ENCODE results near the genes GPR37L1 and KDM5B.

GRCh38 chr1:201649646-201650787 lies 111.1 kb downstream of the NAV1 start:
- PRO-cap, result no peak

DNA sequence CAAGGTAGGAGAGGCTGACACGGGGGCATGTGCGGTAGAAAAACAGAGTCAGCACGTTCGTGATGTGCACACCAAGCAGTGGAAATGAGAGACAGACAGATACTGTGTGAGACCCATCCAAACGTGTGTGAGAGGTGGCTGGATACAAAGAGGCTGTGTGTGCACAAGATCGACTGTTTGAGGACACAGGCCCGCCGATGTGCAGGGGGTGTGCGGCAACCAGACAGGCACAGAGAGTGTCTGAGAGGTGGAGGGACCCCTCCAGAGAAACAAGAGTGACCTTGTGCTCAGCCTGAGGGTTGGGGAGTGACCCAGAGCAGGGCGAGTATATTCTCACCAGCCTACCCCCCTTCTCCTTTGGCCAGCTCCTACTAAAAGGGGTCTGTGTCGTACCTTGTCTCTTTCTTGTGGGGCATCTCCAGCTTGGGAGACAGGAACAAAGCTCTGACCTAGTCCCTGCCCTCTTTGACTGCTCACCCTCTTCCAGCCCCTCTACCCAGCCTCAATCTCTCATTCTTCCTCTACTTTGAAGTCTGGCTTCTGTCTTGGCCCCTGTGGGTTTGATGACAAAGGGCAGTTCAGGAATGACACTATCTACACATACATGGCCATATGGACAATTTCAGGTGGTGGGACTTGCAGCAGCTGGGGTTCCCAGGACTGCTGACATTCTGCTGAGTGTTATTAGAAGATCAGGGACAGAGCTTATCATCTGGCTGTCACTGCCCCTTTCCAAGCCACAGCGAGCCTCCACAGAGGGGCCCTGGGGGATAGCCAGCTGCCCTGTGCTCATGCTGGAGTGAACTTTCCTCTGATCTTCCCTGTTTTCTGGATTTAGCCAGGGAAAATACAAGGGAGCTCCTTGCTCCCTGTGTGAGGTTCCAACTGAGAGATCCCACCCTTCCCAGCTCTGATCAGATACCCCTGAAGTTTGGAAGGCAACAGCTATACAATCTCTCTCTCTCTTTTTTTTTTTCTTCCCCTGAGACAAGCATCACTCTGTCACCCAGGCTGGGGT lies 97.5 kb upstream of the IPO9 start:
- PRO-cap, result no peak

DNA sequence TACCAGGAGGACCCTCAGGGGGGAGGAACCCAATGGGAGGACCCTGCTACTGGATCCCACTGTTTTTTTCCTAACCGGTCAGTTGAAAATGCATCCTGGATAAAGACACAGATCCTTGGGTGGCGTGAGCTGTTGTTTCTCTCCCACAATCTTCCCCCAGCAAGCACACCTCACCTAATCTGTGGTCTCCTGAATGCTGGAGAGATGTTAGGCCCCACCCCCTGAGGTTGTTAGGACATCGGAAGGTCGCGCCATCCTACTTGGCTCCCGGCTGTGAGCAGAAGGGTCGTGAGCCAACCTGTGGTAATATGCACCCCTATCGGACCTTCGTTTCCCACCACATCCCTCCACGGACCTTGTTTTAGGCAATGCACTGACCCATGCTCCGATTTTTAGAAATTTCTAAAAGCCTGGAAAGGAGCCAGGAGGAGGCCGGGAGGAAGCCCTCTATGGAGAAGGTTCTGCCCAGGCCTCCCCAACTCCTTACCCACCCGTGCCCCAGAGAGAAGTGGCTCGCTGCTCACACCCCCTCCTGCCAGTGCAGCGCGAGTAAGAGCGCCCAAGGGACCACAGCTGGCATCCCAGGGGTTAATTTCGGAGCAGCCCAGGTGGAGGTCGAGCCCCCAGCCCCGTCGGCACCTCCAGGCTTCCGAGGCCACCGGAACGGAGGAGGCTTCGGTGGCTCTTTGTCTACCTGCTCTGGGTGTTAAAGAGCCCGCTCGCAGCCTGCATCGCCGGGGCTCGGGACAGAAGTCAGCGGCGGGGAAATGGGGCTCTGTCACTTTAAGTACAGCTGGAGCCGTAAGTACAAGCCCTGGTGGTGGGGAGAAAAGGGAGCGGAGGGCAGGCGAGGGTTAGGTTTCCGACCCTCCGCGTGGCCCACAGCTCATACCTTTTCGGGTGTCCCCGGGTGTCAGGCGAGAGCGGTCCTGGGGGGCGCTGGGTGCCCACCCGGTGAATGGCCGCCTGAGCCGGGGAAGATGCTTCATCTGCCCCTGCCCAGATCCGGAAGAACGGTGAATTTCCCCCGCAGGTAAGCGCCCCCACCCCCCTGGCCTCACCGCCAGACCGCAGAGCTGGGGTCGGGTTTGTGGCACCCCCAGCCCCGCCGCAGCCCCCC lies 89.6 kb upstream of the IPO9 start:
- PRO-cap, result no peak

DNA sequence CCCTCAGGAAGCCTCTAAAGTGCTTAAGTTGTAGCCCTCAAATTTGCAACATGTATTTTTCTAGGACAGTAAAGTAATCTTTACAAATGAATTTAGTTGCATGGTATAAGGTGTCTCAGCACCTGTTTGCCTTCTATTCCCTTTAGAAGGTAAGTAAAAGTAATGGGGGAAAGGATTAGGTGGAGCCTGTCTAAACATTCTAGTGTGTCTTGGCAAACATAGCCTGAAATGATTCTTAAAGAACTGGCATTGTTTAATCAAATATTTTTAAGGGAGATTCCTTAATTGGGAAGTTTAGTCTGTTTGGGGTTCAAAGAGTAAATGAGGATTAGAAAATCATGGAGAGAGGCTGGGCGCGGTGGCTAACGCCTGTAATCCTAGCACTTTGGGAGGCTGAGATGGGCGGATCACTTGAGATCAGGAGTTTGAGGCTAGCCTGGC lies 11.8 kb upstream of the SHISA4 start:
- PRO-cap, result no peak

- PRO-cap, result no peak
These were observed 5.1 kb upstream of the SHISA4 start for GRCh38 chr1:201883386-201884257.

GRCh38 chr1:201970644-201971446 lies 11.6 kb upstream of the RNPEP start:
- PRO-cap, result no peak

GRCh38 chr1:202002492-202003000 lies 7.8 kb upstream of the ELF3 start:
- PRO-cap, result no peak

- PRO-cap, result no peak
These were observed 20.8 kb downstream of the ELF3 start for GRCh38 chr1:202031166-202031531.

GRCh38 chr1:202106157-202107160 lies 16.3 kb upstream of the GPR37L1 start:
- PRO-cap, result no peak

DNA sequence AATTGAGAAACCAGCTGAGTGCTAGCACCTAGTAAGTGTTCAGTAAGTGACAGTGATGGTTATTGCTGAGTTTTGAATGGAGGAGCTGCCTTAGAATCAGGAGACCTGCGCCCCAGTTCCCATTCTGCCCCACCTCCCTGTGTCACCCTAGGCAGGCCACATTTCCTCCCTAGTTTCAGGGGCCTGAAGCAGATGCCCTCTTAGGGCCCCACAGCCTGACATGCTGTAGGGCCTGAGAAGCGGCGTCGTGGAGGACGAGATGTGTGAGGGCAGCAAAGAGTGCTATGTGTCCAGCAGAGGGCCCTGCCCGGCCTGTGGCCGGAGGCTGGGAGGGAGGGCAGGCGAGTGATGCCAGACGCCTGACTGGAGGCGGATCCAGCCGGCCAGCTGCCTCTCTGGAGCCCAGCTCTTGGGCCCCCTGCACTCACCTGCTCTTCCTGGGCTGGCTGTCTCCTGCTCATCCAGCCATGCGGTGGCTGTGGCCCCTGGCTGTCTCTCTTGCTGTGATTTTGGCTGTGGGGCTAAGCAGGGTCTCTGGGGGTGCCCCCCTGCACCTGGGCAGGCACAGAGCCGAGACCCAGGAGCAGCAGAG lies at the start of gene GPR37L1:
GPR37L1 (plus strand) TSS at position 421 of the 592 bp plus-strand sequence.
- PRO-cap, result no peak

DNA sequence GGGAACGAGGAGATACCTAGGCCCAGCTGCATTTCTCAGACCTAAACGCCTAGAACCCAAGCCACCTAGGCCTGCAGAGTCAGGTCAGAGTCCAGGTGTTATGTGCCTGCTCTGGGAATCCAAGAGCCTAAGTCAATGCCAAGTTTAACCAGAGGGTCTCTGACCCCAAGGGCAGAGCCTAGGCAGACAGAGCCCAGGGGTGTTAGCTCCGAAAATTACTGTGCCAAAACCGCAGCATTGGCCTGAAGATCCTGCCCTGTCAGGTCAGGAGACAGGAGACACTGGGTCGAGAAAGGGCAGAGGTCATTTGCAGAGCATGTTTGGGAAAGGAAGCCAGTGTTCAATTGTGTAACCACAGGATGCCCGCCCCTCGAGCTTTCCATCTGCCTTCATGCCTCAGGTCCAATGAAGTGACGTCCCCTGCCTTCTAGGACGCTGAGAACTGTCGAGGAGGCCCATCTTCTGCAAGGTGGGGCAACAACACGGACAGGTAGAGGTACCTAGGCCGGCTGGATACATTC lies 1.6 kb downstream of the ARL8A start:
- PRO-cap, result no peak

- PRO-cap, result no peak
These were observed 3.8 kb upstream of the ARL8A start for GRCh38 chr1:202148061-202148940.

DNA sequence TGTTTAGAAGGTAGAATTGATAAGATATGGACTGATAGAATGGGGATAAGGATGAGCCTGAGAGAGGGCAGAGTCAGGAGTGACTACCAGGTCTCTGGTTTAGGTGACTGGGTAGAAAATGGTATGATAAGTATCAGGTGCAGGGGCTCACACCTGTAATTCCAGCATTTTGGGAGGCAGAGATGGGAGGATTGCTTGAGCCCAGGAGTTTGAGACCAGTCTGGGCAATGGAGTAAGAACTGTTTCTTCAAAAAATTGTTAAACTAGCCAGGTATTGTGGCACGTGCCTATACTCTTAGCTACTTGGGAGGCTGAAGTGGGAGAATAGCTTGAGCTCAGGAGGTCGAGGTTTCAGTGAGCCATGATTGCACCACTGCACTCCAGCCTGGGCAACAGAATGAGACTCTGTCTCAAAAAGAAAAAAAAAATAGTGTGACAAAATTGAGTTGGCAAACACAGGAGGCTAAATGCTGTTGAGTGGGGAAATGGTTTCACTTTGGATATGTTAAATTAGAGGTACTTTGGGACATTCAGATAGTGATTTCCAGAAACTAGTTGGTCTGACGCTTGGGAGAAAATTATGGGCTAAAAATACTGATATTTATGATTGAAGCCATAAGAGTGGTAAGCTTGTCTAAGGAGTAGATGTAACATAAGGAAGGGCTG lies 163.9 kb downstream of the SYT2 start:
- PRO-cap, result no peak

GRCh38 chr1:202576292-202576640 lies 134.0 kb downstream of the SYT2 start:
- PRO-cap, result no peak

DNA sequence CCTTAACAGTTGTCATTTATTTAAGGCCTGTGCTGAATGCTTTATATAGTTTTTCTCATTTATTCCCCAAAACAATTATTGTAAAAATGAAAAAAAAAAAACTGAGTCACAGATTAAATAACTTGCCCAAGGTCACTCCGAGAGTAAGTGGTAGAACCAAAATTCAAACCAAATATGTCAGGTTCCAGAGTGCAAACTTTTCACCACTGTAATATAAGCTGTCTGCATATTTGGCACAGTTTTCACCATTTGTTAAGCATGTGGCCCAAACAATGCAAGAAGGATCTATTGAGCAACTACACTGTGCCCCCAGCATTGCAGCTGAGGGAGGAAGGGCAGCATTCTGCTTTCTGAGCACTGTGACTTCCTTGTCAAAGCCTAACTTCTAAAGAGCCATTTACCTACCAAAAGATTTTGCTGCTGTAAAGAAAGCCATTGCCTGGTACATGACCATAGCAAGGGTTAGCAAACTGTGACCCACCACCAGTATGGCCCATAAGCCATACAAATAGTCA lies 133.5 kb downstream of the SYT2 start:
- PRO-cap, result no peak

DNA sequence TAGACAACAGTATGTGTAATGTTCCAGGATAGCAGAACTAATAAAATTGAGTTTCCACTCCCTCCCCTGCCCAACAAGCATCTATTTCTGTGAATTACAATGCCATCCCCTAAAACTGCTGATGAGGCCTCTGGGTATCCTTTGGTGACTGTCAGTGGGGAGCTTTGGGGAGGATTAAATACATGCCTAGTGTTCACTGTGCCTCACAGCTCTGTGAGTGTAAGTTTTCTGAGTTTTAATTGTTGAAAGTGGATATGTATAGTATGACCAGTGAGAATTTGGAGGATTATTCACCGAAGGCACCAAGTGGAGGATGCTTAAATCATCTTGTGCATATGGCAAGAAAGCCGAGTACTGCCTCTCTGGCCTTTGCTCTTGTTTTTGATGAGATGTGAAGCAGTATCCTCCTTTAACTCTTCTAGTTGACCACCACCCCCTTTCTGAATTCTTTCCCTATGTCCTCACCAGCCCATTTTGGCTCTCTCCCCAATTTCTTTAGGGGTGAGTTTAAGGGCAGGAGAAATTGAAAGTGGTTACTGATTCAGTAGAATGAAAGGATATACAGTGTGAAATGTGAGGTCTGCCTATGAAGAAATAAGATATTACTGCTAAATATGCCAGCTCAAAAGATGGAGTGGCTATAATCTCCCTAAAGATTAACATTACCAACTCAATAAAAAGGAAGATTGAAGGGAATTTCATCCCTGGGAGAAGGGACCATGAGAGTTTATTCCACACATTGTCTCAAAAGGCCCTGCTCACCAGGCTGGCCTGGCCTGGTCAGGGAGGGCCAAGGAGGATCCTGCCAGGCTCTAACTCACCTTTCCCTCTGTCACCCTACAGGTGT lies 130.4 kb downstream of the SYT2 start:
- PRO-cap, result no peak

DNA sequence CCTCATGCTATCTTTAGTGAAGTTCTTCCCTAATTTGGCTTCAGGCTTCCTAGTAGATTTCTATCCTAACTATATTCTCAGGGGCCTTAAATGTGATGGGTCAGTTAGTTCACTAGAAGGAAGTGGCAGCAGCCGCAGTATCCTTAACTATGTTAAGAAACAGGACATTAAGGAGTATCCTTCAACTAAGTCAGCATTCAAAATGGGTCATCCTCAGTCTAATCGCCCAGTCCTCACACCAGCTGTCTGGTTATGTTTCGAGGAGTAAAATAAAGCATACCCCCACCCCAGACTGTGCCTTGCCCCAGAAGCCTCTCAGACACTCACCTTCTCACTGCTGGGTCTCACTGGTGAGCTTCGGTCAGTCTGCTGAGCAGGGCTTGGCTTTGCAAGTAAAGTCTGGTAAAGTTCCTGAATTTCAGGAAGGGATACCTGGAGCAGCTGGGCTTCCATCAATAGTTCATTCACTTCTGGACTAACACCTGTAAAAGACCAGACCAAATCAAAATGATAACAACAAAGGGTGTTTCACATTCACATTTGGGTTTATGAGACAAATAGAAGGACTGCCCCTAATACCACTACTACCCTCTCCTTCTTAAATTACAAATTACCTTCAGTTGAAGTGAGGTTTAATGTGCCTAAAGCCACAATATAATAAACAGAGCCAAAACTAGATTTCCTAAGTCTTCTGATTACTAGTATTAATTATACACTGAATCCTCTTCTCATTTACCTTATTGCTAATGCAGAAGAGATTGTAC lies 20.5 kb upstream of the SYT2 start:
- PRO-cap, result no peak

DNA sequence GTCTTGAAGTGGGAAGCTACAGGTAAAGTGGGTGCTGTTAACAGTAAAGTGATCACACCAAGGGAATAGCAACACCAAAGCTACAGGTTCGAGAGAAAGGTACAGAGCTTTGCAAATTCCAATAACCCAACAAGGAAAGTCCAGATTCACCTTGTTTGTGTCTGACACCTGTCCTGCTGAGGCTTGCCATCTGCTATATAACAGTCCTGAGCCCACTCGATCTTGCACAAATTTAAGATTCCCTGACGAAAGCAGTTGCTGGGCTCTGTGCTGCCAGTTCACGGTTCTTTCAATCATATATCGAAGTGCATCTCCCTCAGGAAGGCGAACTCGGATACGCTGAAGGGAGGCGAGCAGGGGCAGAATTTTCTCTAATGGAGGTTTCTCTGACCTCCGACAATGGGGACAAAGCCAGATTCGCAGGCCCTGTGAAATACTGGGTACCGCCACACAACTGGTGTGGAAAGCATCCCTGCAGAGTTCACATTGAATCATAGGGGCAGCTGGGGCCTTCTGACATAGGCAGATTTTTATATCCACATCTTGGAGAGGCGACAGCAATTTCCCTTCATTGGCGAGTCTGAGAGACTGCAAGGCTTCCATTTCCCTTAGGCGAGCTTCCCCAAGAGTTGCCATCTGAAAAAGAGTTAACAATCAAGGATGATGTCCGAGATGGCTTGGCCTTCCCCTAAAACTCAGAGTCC lies 23.1 kb upstream of the SYT2 start:
- PRO-cap, result no peak

- PRO-cap, result unidirectional peak, plus-strand start at chr1:202808122; unidirectional peak, minus-strand start at chr1:202808421; unidirectional peak, minus-strand start at chr1:202808439
These were observed at the start of gene KDM5B for GRCh38 chr1:202807894-202809040. TSS of gene KDM5B (minus strand) at chr1:202808421.

DNA sequence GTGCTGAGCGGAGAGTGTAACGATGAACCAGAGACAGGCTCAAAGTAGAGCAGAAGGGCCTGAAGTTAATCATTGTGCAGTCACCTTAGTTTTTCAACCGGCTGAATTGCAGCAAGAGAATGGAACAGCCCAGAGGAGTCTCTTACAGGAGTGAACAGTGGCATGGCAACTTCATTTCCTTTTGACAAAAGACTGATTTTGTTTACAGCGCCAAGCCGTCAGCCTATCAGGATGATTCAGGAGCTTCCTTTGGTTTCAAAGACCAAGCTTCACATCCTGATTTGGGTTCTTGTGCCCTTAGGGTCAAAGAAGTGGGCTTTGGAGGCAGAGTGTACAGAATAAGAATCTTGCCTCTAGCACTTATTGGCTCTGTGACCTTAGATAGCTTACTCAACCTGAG lies 909 bp upstream of the CYB5R1 start:
- PRO-cap, result no peak

All from mesothelial cell of epicardium (in vitro differentiated cells).